Measurements from ENCODE around the genes VSX1 and PYGB.

GRCh38 chr20:25082055-25082301 lies at the start of gene VSX1:
VSX1 (minus strand) TSS chr20:25082141.
- PRO-cap: no peak
- RAMPAGE, long total RNA, 4 experiments: no peak in any of the 4 experiments

DNA sequence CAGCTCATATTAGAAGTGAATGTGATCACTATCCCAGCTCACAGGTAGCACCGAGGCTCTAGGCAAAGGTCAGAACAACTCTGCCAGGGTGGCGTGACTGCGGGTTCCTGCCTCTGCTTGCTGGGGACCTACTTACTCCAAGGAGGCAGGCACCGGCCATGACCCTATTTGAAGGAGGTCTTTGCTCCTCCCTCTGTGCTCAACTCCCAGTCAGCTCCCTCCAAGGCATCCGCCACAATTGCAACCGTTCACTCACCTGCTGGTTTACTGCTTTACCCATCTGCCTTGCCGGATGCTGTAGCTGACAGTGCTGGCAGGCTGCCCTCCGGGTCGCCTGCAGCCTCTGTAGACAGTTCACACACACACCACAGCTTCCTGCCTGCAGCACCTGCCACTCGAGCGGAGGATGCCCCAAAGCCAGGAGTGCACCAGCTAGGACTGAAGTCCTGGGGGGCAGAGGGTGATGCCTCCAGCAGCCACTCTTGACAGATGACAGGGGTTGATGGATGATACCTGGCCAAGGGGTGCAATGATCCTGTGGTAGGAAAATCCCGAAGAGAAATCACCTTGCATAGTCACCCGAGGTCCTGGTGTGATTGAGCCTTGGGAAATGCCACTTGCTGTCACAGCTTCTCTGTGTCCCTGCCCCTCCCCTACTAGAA lies 8.8 kb upstream of the VSX1 start:
- PRO-cap: no peak
- RAMPAGE, long total RNA, 4 experiments: no peak in any of the 4 experiments

DNA sequence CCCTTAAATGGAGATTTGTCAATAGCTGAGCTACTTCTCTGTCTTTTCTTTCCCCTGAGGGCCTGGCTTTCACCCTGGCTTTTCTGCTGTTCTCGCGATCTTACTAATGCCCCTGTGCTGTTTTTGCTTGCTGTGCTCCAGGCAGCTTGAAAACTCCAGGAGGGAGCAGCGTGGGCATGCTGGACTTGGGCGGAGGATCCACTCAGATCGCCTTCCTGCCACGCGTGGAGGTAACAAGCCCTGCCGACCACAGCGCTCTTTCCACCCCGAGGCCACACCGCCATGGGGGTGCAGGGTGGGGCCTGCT lies 20.9 kb downstream of the ENTPD6 start:
- PRO-cap: no peak
- RAMPAGE, long total RNA, 4 experiments: no peak in any of the 4 experiments

DNA sequence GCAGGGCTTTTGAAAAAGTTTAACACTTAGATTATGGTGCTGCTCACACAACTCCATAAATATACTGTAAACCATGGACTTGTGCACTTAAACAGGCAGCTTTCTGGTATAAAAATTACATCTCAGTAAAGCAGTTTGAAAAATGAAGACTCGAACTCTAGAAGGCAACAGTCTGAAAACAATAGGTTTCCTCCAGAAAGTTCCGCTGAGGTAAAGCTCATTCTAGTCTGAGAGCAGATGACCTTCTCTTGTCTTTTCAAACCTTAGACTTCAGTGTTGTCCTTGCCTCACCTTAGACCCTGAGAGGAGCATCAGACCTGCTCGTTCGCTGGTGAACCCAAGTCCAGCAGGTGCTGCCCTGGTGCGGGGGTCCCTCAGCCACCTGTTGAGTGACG lies 14.8 kb upstream of the PYGB start:
- PRO-cap: no peak
- RAMPAGE, long total RNA, 4 experiments: no peak in any of the 4 experiments

- PRO-cap: bidirectional peak, plus-strand start at chr20:25248099, minus-strand start at chr20:25247963; bidirectional peak, plus-strand start at chr20:25248677, minus-strand start at chr20:25248683; bidirectional peak, plus-strand start at chr20:25248723, minus-strand start at chr20:25248720; unidirectional peak, minus-strand start at chr20:25248788
- RAMPAGE, long total RNA, 4 experiments: start-site peak on the plus strand in 4 of 4 experiments, at chr20:25248042-25248100 at its widest, 367 to 856 reads per replicate
These were observed at the start of gene PYGB for GRCh38 chr20:25247876-25249111. PYGB (plus strand) TSS chr20:25248085.

- PRO-cap: no peak
- RAMPAGE, long total RNA, 4 experiments: no peak in any of the 4 experiments
These were observed 58.6 kb downstream of the PYGB start for GRCh38 chr20:25306065-25307219.

DNA sequence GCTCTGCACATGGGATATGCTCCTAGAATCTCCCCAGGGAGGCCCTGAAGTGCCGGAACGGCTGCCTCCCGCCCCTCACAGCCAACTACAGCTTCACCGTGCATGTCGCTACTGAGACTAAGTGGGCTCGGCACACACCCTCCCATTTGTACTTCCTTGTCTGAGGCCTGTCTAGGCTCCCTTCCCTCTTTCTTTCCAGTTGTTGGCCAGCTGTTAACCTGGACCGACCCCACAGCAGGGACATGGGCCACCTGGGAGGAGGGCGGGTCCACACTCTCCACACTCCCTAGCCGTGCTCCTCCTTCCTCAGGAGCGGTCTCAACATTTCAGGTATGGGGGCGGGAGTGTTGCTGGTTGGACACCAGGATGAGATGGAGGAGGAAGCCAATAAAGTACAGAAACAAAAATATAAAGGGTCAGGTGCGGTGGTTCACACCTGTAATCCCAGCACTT lies 69.8 kb downstream of the PYGB start:
- PRO-cap: no peak
- RAMPAGE, long total RNA, 4 experiments: no peak in any of the 4 experiments

GRCh38 chr20:25337855-25338868 lies 52.5 kb downstream of the ABHD12 start:
- PRO-cap: no peak
- RAMPAGE, long total RNA, 4 experiments: no peak in any of the 4 experiments

DNA sequence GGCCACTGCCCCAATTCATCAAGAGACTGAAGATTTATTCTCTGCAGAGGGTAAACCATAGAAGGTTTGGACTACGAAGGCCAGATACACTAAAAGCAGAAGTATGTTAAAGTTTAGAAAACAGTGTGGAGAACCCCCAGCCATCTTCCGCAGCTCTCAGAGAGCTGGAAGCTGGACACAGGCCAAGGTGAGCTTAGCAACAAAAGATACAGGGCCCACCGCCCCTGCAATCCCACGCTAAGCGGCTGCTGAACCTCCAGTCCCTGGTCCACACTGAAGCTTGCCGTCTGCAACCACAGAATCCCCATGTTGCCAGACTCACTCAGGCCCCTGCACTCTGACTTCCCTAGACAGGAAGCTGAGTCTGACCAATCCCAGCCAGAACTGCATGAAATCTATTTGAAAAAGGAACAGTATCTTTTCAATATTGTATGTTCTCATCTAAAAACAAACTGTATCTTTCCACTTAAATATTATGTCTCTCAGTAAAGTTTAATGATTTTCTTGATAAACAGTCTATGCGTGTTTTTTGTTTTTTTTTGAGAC lies 29.7 kb downstream of the ABHD12 start:
- PRO-cap: no peak
- RAMPAGE, long total RNA, 4 experiments: no peak in any of the 4 experiments

DNA sequence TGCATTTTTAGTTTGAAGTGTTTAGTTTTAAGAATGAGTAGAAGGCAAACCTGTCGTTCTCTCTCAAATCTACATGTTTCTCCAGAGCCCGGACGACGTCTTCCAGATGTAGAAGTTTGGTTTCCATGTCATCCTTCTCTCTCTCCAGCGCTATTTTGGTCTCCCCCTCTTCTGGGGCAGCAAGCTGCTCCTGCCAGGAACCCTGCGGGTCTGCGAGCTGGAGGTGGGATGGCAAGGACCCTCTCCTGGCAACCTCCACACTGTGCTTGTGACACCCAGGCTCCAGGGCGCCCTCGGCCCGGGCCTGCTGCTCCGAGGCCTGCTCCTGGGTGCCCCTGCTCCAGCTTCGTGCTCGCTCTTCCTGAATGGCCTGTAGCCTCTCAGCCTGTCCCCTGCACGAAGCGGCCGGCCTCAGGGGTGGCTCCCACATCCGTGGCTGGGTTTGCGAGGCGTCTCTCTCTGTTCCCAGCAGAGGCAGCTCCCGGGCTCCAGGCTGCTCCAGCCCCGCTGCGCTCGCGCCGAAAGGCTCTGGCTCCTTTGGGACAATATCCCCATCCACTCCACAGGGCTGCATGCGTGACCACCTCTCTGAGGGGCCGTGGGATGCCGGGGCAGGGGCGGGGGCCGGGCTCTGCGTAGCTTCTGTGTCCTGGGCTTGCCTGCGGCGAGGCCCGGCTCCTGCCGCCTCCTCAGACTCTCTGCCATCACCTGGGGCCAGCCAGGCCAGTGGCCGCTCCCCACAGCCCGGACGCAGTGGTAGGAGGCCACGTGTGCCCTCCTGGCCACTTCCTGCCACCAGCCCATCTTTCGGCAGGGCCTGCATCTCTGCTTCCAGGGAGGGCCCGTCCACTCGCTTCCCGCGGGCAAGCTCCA lies 68.8 kb downstream of the GINS1 start:
- PRO-cap: no peak
- RAMPAGE, long total RNA, 4 experiments: no peak in any of the 4 experiments

- PRO-cap: bidirectional peak, plus-strand start at chr20:25585294, minus-strand start at chr20:25585198
- RAMPAGE, long total RNA, 4 experiments: no peak in any of the 4 experiments
These were observed 479 bp downstream of the NINL start for GRCh38 chr20:25584719-25585384.

DNA sequence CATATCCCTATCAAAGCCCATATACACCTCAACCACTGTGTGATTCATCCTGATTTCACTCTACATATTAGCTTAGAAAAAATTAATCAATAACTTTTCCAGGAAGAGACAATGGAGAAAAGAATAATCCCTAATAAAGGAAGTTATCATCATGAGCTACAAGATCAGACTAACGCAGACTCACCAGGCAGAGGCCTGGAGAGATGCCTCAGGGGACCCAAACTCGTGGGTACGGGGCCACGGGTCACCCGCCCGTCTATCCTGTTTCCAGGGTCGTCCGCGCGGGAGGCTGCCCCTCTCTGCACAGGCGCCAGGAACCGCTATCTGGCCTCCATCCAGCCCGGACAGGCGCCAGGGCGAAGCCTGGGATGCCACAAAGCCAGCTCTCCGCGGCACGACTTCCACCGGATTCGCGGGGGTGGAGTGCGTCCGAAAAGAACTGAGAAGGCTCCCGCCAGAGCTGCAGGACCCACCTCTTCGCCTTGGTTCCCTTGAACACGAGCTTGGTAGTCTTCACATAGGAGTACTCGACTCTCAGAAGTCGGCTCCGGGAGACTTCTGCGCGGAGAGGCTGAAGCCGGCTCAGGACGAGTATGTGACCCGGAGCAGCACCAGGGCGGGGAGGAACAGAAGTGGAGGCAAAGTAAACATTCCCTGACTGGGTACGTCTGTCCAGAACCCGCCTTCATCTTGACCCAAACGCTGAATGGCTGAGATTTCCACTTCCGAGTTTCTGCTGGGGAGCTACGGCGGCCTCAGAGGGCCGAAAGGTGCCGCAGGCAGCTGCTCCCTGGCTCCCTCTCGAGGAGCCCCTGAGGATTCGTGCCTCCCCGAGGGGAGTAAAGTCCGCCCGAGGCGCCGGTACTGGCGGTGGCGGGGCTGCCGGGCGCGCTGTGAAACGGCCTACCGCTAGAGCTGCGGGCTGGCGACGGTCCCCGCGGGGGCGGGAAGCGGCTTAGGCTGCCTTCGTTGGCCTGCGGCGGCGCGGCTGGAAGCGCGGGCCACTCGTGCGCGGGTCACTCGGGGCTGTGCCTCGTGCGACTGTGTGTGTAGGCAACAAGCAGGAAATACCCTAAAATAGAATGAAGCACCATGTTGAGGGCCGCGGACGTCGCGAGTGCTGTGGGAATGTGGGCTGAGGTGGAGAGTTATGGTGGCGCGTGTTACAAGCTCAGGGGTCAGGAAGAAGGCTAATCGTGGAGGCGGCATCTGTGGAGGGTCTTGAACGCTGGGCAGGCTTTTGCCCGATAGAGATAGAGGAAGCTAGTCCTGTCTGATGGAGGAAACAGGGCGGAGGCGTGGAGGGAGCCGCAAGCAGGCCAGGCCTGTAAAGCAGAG lies 2654.9 kb upstream of the DEFB115 start:
- PRO-cap: no peak
- RAMPAGE, long total RNA, 4 experiments: start-site peak on the minus strand in 4 of 4 experiments, centred at positions 585 to 621 of the sequence, 61 to 441 reads per replicate

- PRO-cap: no peak
- RAMPAGE, long total RNA, 4 experiments: no peak in any of the 4 experiments
These were observed 968.6 kb upstream of the DEFB115 start for GRCh38 chr20:30288843-30289278.

DNA sequence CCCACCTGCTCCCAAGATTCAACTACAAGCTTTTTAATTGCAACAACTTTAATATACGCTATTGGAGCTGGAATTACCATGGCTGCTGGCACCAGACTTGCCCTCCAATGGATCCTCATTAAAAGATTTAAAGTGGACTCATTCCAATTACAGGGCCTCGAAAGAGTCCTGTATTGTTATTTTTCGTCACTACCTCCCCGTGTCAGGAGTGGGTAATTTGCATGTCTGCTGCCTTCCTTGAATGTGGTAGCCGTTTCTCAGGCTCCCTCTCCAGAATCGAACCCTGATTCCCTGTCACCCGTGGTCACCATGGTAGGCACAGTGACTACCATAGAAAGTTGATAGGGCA lies 770.2 kb upstream of the DEFB115 start:
- PRO-cap: no peak
- RAMPAGE, long total RNA, 4 experiments: no peak in any of the 4 experiments

DNA sequence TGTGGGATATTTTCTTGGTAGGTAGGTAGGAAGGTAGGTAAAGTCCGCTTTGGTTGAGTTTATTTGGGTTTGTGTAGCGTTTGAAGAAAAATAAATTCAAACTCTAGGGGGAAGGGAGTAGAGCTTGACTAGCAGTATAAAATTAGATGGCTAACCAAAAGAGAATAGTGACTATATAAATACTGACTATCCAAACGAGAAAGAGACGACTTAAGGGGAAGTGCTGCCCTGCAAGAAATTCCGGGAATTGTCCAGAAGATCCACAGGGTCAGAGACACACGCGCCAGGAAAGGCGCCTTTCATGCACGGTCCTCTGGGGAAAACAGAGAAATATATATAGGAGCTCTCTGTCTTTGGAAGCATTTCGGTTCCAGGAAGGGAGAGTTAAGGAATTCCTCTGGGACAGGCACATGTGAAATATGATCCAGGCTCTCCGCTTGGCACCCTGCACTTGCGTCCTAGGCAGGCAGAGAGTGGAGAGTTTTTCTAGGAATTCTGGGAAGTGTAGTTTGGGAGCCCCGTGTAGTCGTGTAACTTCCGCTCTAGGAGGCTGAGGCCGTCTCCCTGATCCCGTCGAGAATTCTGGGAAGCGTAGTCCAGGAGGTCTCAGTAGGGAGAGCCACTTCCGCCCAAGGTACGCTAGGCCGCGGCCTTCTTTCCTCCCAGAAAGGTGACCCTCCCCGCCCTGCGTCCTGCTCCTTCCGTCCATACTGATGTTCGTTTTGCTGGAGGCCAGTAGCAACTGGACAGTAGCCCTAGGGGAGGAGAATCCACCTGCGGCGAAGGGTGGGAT lies 677.6 kb upstream of the DEFB115 start:
- PRO-cap: no peak
- RAMPAGE, long total RNA, 4 experiments: start-site peak on the minus strand in 2 of 4 experiments, centred at positions 404 to 438 of the sequence, 15 to 50 reads per replicate

DNA sequence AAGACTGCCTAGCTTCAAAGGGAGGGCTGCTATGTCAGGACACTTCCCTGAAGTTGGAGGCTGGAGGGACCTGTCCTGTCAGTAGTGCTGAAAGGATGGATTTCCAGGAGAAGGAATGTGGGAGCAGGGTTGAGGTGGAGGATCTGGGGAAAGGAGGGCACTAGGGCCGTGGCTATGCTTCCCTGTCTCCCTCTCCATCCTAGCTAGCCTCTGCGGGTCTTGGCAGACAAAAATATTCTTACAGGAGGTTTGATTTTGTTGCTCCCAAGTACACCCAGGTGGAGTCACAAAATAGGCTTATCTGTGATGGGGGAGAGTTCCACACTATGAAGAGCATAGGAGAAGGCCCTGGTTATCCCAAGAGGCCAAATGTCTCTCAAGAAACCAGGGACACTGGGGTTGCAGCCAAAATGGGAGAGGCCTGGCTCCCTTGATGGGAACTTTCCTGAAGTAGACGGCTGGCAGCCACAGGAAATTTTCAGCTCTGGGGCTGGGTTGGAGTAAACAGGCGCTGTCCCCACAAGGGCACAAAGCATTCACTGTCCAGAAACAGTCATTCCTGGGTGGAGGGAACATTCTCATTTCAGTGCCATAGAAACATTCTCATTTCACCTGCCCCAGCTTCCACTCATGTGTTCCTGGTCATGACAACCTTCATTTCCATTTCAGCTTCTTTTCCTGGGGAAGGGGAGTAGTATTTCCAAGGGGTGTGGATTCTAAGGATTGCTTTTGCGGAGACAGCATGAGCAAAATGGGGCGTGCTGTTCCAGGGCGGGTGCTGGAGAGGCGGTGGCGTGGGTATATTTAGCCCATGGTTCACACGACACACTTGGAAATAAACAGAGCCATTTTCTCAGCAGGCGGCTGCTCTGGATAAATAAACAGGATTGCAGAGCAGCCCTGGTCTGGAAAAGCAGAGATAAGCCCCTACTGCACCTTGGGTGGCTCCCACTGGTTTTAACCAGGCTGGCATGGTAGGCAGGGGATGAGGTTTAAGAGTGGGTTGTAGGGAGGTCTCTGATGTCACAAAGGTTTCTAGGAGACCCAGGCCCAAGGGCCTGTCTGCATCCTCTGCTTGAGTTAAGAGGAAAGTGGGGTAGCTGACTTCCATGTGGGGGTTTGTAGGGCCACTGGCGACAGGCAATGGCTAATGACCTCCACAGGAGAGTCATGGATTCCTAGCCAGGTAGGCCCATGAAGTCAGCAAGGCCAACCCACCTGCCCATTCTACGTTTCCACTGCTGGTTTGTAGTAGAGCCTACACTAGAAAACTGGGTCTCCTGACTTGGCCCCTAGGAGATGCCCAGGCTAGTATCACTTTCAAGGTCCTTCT lies 32.8 kb downstream of the COX4I2 start:
- PRO-cap: unidirectional peak, plus-strand start at position 481 of the sequence; unidirectional peak, plus-strand start at position 546 of the sequence
- RAMPAGE, long total RNA, 4 experiments: no peak in any of the 4 experiments

- PRO-cap: bidirectional peak, plus-strand start at chr20:31704815, minus-strand start at chr20:31704585
- RAMPAGE, long total RNA, 4 experiments: no peak in any of the 4 experiments
These were observed 18.1 kb downstream of the BCL2L1 start for GRCh38 chr20:31704298-31705202.

DNA sequence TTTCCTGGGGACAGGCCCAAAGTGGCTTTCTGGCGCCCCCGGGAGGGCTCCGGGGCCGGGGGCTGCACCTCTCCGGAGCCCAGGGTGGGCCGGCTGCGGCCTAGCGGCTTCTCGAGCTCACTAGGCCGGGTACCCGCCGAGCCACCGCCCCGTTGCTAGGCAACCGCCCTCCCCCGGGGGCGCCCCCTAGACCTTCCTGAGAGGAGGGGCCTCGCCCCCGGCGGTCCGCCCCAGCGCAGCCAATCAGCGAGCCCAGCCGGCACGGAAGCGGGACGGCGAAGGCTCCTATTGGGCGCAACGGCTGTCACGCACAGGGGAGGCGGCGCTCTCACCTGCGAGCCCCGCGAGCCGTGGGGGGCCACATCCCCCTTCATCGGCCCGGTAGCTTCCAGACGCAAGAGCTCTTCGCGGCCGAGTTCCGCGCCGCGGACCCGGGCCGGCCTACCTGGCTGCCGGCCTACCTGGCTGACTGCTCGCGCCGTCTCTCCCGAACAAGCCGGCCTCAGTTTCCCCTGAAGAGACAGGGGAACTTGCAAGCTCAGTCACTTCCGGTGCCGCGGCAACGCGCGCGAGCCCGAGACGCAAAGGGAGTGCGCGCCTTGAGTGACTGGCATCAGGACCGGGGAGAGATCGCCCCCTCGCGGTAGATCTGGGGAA lies 863 bp upstream of the BCL2L1 start:
- PRO-cap: bidirectional peak, plus-strand start at position 373 of the sequence, minus-strand start at position 135 of the sequence; unidirectional peak, minus-strand start at position 486 of the sequence
- RAMPAGE, long total RNA, 4 experiments: start-site peak on the minus strand in 4 of 4 experiments, centred at positions 126 to 544 of the sequence, 12 to 157 reads per replicate

DNA sequence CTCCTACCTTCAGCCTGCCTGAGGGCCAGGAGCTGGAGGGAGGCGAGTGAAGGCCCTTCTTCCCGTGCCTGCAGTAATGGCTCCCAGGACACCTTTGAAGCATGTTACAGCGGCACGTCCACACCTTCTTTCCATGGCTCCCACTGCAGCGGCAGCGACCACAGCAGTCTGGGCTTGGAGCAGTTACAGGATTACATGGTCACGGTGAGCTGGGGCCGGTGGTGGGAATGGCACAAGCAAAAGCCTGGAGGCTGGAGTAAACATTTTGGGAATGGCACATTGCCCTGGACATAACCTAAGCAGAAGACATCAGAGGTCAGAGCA lies 18.6 kb downstream of the CCM2L start:
- PRO-cap: no peak
- RAMPAGE, long total RNA, 4 experiments: no peak in any of the 4 experiments

GRCh38 chr20:32062548-32063327 lies 10.7 kb downstream of the HCK start:
- PRO-cap: bidirectional peak, plus-strand start at chr20:32063045, minus-strand start at chr20:32062849
- RAMPAGE, long total RNA, 4 experiments: no peak in any of the 4 experiments